H1 (cell line): ENCODE data around the gene POC5.

DNA sequence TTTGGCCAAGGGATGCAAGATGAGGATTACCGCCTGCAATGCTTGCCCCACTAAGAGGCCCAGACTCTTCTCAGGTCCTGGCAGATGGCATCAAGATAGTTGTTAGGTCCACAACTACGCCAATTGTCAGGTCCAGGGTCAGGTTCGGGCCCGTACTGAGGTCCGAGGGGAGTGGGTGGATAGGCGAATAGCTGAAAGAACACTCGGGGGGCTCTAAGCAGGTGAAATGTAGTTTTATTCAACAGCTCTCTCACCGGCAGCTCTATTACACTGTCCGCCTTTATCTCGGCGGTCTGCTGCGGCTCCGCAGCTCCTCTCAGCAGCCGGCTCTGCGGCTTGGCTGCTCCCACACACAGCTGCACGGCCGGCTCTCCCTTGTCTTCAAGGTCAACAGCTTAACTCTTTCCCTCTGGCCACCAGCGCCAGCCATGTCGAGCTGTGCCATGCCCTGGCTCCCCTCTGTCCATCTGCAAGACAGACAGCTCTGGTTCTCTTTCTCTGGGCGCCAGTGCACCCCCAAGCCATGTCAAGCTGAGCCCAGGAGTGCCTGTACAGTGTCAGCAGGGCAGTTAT is 24.1 kb downstream of the ENC1 start:
- RRBS, result 73% methylated on average over 9 of the region's 20 CpGs
CAGE:
- cytosol, long polyA plus RNA, result no peak
- long polyA plus RNA, result no peak
- nucleus, long polyA plus RNA, result no peak

DNA sequence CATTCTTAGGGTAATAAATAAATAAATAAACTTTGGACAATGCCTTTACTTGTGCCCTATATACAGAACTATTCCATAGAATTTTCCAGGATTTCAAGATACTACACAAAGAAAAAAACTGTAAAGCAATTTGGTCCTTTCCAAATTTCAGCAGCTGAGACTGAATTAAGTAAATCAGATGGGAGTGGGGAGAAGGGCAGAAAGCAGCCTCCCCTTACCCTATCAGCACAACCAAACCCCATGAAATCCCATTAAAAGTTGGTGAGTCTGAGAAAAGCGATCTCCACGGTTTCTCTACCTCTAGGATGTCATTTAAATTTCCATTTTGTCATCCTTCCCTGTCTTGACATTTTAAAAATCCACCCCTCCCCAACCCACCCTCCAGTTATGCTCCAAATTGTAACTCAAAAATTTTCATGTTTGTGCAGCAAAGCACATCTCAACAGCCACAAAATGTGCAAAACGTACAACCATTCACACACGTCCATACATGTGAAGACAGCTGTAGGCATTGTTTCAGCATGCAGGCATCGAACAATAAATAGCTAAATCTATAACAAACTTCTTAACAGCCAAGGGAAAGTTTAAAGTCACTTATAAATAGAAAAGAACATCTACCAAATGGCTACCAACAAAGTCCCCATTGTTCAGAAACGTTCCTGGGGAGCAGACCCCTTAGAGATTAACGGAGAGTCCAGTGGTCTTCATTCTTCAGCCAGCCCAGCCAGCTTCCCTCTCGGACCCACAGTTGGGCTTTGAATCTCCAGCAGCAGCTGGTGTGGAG is 11.5 kb downstream of the ENC1 start:
- RRBS, result no CpG with 5 or more reads among the region's 8 CpGs
CAGE:
- cytosol, long polyA plus RNA, result no peak
- long polyA plus RNA, result no peak
- nucleus, long polyA plus RNA, result start-site peak on the minus strand centred at position 368 of the sequence, 8 bp wide, 25 reads

DNA sequence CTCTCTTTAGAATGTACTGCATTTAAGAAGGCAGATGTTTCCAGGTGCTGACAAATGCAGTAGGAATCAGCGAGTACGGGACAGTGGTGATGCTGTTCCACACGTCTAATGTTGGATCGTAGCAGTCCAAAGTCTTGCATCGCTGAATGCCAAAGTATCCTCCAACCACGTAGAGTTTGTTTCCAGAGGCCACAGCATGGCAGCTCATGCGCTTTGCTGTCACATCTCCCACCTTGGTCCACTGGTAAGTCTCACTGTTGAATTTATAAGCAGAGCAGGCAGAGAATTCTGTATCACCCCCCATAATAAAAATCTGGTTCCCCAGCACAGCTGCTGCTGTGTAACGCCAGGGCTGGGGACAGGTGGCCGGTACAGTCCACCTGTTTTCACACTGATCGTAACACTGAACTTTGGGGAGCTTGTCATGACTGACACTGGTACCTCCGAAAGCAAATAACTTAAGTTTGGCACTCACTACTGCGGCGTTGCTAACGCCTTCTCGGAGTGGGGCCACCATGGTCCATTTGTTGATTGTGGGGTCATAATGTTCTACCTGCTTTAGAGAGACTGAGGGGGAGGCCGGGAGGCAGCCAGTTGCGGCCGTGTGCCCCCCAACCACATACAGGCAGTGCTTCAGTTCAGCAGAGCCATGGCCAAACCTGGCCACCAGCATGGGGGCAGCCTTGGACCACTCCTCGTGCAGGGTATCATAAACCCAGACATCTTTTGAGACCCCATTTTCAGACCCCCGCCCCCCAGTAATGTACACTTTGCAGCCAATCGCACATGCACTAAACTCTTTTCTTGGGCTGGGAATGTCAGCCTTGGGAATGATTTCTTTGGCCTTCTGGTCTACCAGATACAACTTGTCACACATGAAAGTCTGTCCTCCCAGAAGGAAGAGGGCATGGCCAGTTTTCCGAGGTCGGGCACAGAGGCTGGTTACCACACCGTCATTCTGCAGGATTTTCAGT is 5.5 kb downstream of the ENC1 start:
- RRBS, result no CpG with 5 or more reads among the region's 24 CpGs
CAGE:
- cytosol, long polyA plus RNA, result no peak
- long polyA plus RNA, result no peak
- nucleus, long polyA plus RNA, result no peak

DNA sequence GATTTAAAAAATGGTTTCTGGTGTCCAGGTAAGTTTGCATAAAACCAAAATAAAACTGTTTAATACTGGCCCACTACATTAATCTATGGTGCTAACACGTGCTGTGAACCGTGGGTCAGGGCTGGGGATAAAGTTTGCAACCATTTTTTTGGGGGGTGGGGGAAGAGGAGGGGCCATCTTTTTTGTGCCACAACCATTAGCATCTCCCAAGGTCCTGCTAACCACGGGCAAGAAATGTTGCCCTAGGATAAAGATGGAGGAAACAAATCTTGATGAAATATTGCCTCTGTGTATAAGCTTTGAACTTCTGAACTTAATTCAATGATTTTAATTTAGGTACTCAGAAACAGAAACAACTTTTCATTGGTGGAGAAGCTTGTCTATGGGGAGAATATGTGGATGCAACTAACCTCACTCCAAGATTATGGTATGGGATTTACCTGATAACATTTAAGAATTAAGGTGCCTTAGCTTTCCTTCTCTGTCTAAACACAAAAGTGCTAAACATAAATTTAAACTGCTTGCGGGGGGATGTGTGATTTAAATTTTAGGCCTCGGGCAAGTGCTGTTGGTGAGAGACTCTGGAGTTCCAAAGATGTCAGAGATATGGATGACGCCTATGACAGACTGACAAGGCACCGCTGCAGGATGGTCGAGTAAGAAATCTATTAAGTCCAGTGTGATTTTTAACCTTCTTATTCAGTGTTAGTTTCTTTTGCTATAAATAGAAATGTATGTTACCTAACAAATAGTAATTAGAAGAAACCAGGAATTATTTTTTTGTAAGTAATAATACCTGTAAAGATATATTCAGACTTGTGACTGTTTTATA is 35.3 kb downstream of the HEXB start:
- RRBS, result no CpG with 5 or more reads among the region's 8 CpGs
CAGE:
- cytosol, long polyA plus RNA, result no peak
- long polyA plus RNA, result no peak
- nucleus, long polyA plus RNA, result no peak

- RRBS, result no CpG with 5 or more reads among the region's 5 CpGs
CAGE:
- cytosol, long polyA plus RNA, result no peak
- long polyA plus RNA, result no peak
- nucleus, long polyA plus RNA, result no peak
Measured at GRCh38 chr5:75023801-75024245, 28.5 kb downstream of the GCNT4 start.

- RRBS, result 66% methylated on average over 2 of the region's 17 CpGs
CAGE:
- cytosol, long polyA plus RNA, result no peak
- long polyA plus RNA, result no peak
- nucleus, long polyA plus RNA, result no peak
Measured at GRCh38 chr5:75050730-75052017, 1.2 kb downstream of the GCNT4 start.

DNA sequence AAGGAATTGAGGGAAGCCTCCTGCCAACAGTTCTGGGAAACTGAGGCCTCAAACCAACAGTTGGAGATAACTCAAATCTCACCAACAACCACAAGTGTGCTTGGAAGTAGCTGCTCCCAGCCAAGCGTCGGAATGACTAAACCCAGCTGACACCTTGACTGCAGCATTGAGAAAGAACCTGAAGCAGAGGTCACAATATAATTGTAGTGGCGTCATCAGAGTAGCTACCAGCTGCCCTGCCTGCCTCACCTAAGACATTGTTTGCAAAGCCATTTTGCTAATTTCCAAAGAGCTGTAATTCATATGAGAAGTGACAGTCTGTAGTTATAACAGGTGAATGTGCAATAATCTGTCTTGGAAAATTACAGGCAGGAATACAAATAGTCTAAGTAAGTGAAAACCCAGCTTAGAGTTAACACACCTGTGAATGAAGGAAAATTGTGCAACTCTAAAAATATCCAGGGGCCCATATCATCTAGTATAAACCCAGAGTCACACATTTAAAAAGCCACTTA is 40.9 kb upstream of the ANKRD31 start:
- RRBS, result no CpG with 5 or more reads among the region's 3 CpGs
CAGE:
- cytosol, long polyA plus RNA, result no peak
- long polyA plus RNA, result no peak
- nucleus, long polyA plus RNA, result no peak

DNA sequence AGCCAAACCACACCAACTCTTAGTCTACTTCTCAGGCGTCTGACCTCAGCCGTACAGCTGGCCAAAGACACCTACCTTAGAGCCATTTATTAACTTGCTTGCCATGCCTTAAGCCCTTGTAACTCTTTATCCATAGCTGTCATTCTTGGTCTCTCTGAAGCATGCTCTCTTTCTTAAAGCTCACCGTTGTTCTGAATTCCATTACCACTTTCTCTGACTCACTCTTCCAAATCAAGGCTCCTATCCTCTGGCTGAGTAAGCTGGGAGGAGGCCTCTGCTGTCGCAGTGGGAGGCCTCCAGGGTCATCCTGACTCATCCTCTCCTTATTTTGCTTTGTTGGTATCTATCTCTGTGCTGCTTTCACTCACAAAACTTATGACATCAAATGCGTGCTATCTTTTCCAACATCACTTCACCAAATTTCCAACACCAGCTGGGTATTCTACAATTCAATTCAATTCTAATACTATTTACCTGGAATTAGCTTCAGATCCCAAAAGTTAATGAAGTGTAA is 16.1 kb upstream of the HMGCR start:
- RRBS, result no CpG with 5 or more reads among the region's 5 CpGs
CAGE:
- cytosol, long polyA plus RNA, result no peak
- long polyA plus RNA, result no peak
- nucleus, long polyA plus RNA, result no peak

GRCh38 chr5:75348011-75348448 is 11.0 kb downstream of the HMGCR start:
- RRBS, result no CpG with 5 or more reads among the region's 1 CpG
CAGE:
- cytosol, long polyA plus RNA, result no peak
- long polyA plus RNA, result no peak
- nucleus, long polyA plus RNA, result no peak

GRCh38 chr5:75360741-75361743 is 24.0 kb downstream of the HMGCR start:
- RRBS, result no CpG with 5 or more reads among the region's 5 CpGs
CAGE:
- cytosol, long polyA plus RNA, result no peak
- long polyA plus RNA, result no peak
- nucleus, long polyA plus RNA, result no peak

DNA sequence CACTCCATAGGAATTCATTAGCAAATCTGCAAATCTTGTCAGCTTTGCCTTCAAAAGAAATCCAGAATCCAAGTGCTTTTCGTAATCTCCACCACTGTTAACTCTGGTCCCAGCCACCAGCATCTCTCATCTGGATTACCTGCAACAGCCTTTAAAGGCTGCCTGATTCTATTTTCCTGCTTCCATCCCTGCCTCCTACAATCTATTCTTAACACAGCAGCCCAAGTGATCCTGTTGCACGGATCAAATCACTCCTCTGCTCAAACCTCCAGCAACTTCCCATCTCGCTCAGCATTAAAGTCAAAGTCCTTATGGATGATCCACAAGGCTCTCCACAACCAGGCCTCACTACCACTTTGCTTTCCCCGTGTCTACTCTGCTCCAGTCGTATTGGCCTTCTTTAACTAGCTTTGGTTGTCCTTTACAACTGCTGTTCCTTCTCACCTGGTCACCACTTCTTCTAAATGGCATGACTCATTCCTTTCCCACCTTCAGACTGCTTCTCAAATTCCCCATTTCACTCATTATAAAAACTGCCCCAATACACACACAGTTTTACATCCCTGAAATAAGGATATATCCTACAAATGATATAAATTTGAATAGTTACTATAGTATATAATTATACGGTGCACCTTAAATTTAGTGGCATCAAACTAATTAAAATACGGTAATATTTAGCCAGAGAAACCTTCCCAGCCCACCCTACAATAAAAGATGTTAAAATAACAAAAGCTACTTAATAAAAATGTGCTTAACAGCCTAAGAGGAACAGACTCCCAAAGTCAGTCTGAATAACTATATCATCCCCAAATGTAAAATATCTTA is 30.4 kb downstream of the CERT1 start:
- RRBS, result no CpG with 5 or more reads among the region's 7 CpGs
CAGE:
- cytosol, long polyA plus RNA, result no peak
- long polyA plus RNA, result no peak
- nucleus, long polyA plus RNA, result start-site peak on the minus strand centred at position 541 of the sequence, 6 bp wide, 8 reads

GRCh38 chr5:75510460-75511114 is 842 bp downstream of the CERT1 start:
- RRBS, result 1% methylated on average over 8 of the region's 32 CpGs
CAGE:
- cytosol, long polyA plus RNA, result no peak
- long polyA plus RNA, result no peak
- nucleus, long polyA plus RNA, result no peak

DNA sequence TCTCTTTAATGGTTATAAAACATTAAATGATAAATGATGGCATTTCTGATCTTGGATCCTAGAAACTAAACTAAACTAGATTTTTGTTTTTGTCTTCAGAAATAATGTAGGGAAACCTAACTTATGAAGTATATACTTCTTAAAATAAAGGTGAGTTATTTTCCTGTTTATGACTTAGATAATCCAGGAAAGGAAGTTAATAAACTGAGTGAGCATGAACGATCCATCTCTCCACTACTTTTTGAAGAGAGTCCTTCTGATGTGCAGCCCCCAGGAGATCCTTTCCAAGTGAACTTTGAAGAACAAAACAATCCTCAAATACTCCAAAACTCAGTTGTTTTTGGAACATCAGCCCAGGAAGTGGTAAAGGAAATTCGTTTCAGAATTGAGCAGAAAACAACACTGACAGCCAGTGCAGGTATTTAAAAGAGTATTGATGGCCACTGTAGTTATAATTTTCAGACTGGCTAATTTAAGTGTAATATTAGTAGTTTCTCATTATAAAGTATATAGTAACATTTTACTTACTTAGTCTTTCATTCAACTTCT is 30.1 kb upstream of the ANKDD1B start:
- RRBS, result no CpG with 5 or more reads among the region's 2 CpGs
CAGE:
- cytosol, long polyA plus RNA, result no peak
- long polyA plus RNA, result no peak
- nucleus, long polyA plus RNA, result no peak

GRCh38 chr5:75695967-75696270 is 21.3 kb downstream of the POC5 start:
- RRBS, result no CpG with 5 or more reads among the region's 13 CpGs
CAGE:
- cytosol, long polyA plus RNA, result no peak
- long polyA plus RNA, result no peak
- nucleus, long polyA plus RNA, result no peak

DNA sequence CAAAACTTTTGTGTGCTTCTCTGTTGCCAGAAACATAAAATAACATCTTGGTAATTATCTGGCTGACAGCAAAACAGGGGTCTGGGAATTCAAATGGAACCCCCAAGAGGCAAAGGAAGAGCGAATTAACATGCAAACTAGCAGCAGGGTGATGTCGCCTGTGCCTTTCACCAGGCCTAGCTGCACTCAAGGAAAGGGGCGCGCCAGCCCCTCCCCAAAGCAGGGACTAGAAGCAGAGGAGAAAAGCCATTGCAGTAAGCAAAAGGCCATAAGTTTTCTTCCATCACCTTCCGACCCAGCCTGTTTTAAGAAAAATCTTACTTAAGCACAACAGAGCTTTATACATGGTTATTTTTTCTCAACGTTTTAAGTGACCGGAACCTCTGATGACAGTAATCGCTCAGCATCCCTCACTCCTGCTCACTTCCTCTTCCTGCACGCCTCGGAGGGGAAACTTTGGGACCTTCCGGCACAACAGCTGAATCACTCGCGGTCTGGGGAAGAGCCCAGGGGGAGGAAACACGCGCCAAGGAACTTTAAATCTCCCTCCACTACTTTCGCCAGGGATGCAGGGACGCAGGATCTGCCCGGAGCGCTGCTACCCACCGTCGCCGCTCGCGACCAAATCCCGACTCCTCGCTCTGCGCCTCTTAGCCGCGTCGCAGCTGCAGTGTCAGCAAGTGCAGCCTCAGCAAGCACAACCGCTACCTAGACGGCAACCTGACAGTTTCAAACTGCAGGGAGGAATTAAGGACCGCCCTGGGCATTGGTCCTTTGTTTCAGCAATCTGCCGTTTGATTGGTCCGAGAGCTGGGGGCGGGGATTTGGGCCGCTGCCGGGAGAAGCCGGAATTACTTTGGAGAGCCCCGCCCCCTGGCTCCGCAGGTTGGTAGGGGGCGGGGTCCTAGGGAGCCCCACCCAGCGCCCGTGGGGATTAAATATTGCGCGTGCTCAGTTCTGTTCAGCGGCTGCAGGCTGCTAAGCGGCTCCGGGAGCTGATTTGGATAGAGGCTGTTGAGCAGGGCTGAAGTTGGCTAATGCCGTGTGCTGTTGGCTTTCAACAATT is at the start of gene POC5:
TSS of gene POC5 (minus strand) at position 738 of the 1,066 bp plus-strand sequence.
- RRBS, result 8% methylated on average over 7 of the region's 50 CpGs
CAGE:
- cytosol, long polyA plus RNA, result no peak
- long polyA plus RNA, result start-site peak on the plus strand centred at position 972 of the sequence, 20 bp wide, 8 and 14 reads in 2 replicates
- nucleus, long polyA plus RNA, result start-site peak on the minus strand centred at position 668 of the sequence, 65 bp wide, 74 reads; start-site peak on the plus strand centred at position 965 of the sequence, 5 bp wide, 19 reads

DNA sequence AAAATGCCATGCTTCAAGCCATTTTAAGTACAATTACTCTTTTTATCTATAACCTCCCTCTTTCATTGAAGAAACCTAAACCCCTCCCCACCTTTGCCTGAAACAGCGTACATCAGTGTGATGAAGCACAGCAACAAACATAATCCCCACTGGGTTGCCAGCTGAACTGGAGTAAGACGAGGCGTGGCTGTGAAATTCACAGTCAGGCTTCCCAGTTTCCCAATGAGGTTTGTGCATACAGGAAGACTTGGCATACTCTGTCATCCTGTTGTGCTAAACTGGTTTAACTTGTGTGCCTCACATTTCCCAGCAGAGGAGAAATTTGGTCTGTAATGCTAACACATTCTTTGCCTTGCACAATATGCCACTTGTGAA is 121.5 kb downstream of the SV2C start:
- RRBS, result no CpG with 5 or more reads among the region's 3 CpGs
CAGE:
- cytosol, long polyA plus RNA, result no peak
- long polyA plus RNA, result no peak
- nucleus, long polyA plus RNA, result no peak

DNA sequence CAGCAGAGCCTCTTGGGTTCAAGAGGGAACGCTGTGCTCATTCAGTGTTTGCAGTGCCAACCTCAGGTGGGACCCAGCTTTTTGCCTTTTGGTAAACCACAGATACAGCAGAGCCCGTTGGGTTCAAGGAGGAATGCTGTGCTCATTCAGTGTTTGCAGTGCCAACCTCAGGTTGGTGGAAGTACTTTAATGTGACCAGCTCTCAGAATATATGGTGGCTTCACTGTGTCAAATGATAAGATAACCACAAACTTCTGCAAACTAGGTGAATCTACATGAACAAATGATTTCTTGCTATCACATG is 1.7 kb downstream of the IQGAP2 start:
- RRBS, result no CpG with 5 or more reads among the region's 2 CpGs
CAGE:
- cytosol, long polyA plus RNA, result no peak
- long polyA plus RNA, result no peak
- nucleus, long polyA plus RNA, result no peak

DNA sequence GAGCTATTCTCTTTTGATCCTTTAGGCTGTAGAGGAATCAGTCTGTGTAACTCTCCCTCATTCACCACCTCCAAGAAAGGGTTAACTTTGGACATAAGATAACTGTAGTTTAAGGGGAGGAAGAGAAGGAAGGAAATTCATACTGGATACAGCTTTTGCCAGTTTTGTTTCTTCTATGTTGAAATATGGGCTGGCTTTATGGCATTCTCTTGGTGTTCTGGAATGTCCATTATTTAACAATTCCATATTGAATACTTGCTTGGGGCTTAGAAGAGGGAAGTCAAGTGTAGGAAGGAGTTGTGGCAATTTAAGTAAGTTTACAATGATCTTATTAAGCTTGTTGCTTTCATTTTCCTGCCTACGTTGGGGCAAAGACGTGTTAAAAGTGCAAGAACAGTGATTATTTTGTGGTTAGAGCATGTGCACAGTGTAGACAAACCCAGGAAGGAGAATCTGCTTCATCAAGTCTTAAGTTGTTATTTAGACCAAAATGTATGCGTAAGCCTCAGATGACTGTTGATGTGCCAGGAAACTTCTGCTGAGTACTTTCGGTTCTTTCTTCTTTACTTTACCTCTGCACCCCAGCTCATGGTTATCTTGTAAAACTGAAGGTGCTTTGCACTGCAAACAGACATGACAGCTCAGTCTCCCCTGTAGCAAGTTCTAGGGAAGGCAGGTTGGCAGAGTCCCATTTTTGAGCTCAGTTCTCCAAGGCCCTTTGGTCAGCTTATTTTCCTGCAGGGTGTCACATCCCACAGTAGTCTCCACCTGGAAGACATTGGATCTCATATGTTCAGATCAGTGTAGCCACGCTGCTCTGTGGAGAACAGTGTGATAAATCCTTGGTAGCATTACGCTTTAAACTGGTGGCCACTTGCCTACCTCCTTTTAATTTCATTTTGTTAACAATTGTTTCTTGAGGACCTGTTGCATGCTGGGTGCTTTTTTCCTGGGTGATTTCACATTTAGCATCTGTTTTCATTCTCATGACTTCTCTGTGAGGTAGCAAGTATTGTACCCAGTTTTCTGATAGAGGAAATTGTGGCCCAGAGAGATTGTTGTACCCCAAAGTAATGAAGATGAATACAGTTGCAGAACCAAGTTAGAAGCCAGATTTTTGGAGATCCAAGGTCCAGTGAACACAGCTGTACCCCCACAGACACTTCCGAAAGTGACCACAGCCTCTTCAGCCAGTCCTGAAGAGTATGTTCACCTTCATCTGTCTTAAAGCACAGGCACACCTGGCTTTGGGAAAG is 75.6 kb downstream of the F2RL2 start:
- RRBS, result no CpG with 5 or more reads among the region's 7 CpGs
CAGE:
- cytosol, long polyA plus RNA, result no peak
- long polyA plus RNA, result no peak
- nucleus, long polyA plus RNA, result no peak

- RRBS, result no CpG with 5 or more reads among the region's 1 CpG
CAGE:
- cytosol, long polyA plus RNA, result no peak
- long polyA plus RNA, result no peak
- nucleus, long polyA plus RNA, result no peak
Measured at GRCh38 chr5:76654728-76655144, 31.5 kb upstream of the F2RL2 start.

DNA sequence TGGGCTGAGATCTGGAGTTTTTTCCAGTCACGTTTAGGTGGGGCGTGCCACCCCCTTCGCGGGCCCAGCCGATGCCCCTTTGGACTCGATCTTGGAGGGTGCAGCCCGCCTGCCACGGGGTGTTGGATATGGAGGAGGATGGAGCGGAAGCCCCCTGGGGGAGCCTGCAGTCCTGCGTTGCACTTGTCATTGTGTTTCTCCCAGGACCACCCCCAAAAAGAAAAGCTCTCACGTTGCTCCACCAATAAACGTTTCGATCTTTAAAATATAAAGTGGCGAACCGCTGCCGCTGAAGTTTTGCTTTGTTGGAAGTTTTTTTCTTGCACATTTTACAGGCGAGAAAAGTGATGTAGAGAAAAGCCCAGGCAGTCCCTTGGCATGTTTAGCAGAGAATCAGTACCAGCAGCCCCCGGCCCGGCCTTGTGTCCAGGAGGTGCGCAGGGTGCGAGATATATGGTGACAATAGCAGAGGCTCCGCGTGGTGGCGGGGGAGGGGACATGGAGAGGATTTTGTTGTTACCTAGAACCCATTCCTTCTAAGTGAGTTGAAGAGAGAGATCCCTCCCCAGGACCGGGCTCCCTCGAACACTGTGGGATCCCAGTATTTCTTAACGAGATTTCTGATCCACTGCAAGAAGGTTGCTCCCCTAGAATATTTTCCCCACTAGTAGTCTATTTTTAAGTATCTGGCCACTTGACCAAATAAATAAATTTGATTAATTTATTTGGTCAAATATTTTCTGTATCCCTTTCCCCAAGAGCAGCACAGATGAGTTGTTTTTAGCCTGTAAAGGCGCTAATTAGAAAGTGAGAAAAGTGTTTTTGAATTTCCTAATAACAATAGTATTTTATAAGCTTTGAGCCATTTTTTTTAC is 828 bp downstream of the F2R start:
- RRBS, result no CpG with 5 or more reads among the region's 28 CpGs
CAGE:
- cytosol, long polyA plus RNA, result no peak
- long polyA plus RNA, result no peak
- nucleus, long polyA plus RNA, result no peak